Heart left ventricle (tissue), 7 donors: ENCODE measurements around a stretch of chr14.

DNA sequence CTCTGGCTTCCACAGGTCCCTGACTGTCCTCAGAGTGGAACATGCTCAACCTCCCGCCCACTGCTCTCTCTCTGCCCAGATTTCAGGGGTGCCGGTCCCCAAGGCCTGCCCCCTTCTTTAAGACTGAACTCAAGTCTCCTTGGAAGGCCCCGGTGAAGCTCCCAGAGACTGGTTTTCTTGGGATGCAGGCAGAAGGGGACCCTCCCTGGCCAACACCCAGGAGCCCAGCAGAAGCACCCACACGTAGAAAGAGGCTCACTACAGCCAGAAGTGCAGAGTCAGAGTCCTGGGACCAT, 50.4 kb downstream of the C14orf132 start:
- PRO-cap, 6 experiments = no peak in any of the 6 experiments
- RAMPAGE, long total RNA, 2 experiments = no peak in any of the 2 experiments
- RRBS = 93% methylated on average over 1 of the region's 4 CpGs

GRCh38 chr14:96091293-96092313, 52.4 kb downstream of the C14orf132 start:
- PRO-cap, 6 experiments = no peak in any of the 6 experiments
- RAMPAGE, long total RNA, 2 experiments = no peak in any of the 2 experiments
- RRBS = 79% methylated on average over 6 of the region's 29 CpGs

- PRO-cap, 6 experiments = no peak in any of the 6 experiments
- RAMPAGE, long total RNA, 2 experiments = no peak in any of the 2 experiments
- RRBS = 2% methylated on average over 28 of the region's 59 CpGs
These were observed 526 bp downstream of the GSKIP start for GRCh38 chr14:96363610-96364494.

DNA sequence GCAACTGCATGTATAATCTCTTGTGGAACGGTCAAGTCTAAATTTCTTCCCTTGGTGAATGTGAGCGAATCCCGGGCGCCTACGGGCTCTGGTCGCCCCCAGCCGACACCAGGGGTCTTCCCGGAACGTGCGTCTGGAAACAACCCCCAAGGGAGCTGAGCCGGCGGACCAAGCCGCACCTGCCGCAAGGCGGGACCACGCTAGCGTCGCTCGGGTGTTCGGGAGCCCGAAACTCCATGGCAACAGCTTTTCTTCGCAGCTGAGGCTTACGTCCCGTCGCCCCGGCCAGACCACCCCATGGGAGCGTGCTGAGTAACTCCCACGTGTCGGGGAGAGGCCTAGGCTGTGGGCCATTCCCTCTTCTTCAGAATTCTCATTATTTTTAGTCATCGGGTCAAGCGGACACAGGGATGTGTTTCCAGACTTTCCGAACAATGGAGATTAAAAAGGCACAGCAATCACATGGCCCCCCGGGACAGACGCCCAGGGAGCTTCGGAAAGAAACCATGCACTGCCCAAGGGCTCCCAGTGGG, 708 bp upstream of the AK7 start:
- PRO-cap, 6 experiments = peak in 2 of 6 experiments; most common plus-strand start position 385 of the sequence (in 2)
- RAMPAGE, long total RNA, 2 experiments = no peak in any of the 2 experiments
- RRBS = 2% methylated on average over 21 of the region's 35 CpGs

GRCh38 chr14:96741303-96741875, 55.8 kb upstream of the VRK1 start:
- PRO-cap, 6 experiments = peak in 1 of 6 experiments; most common minus-strand start chr14:96741705 (in 1)
- RAMPAGE, long total RNA, 2 experiments = no peak in any of the 2 experiments
- RRBS = 4% methylated on average over 2 of the region's 45 CpGs

DNA sequence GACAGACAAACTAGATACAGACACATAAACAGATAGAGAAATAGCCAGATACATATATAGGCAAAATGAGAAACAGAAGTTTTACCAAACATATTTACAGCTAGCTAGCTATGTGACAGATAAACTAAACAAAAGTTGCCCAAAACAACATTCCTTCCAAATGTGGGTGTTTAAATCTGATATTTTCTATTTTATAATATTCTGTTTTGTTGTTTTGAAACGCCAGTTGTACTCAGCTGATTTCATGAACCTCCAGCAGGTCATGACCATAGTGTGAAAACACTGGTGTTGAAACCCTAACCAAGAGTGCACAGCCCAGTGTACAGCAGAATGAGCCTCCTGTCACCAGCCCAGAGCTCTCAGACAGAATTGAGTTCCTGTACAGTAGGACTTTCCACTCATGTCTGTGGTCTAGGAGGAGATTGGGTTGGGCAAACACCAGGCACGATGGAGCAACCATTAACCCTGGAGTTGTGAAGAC, 908.7 kb downstream of the VRK1 start:
- PRO-cap, 6 experiments = no peak in any of the 6 experiments
- RAMPAGE, long total RNA, 2 experiments = no peak in any of the 2 experiments
- RRBS = no CpG with 5 or more reads among the region's 2 CpGs

- PRO-cap, 6 experiments = peak in 1 of 6 experiments; most common minus-strand start chr14:97985607 (in 1)
- RAMPAGE, long total RNA, 2 experiments = no peak in any of the 2 experiments
- RRBS = no CpG with 5 or more reads among the region's 2 CpGs
These were observed 1188.2 kb downstream of the VRK1 start for GRCh38 chr14:97985386-97985769.

- PRO-cap, 6 experiments = no peak in any of the 6 experiments
- RAMPAGE, long total RNA, 2 experiments = no peak in any of the 2 experiments
- RRBS = no CpG with 5 or more reads among the region's 9 CpGs
These were observed 1133.8 kb downstream of the BCL11B start for GRCh38 chr14:98138089-98138699.

- PRO-cap, 6 experiments = no peak in any of the 6 experiments
- RAMPAGE, long total RNA, 2 experiments = no peak in any of the 2 experiments
- RRBS = no CpG with 5 or more reads among the region's 5 CpGs
These were observed 47.6 kb downstream of the BCL11B start for GRCh38 chr14:99224505-99224774.

DNA sequence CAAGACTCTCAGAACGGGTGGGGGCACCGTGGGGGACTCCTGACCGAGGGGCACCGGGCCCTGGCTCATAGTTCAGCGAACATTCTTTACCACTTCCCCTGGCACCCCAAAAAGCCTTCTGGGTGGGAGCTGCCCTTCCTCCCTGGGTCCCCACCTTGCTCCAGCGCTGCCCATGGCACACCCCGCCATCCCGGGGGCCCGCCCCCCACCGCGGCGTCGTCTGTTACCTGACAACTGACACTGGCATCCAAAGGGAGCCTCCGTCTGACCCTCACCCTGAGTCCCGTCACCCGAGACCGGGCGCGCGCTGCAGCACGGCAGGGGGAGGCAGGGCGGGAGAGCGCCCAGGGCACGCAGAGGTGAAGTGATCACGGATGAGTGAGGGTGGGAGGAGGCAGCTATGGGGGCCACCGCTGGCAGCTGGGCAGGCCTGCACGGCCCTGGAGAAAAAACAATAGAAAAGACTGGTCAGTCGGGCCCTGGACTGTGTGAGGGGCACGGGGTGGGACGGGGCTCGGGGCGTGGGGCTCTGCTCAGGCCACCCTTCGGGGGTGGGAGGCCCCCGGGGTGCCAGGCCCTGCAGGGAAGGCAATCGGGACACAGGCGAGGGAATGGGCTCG, 40.8 kb downstream of the BCL11B start:
- PRO-cap, 6 experiments = no peak in any of the 6 experiments
- RAMPAGE, long total RNA, 2 experiments = no peak in any of the 2 experiments
- RRBS = 20% methylated on average over 14 of the region's 37 CpGs

DNA sequence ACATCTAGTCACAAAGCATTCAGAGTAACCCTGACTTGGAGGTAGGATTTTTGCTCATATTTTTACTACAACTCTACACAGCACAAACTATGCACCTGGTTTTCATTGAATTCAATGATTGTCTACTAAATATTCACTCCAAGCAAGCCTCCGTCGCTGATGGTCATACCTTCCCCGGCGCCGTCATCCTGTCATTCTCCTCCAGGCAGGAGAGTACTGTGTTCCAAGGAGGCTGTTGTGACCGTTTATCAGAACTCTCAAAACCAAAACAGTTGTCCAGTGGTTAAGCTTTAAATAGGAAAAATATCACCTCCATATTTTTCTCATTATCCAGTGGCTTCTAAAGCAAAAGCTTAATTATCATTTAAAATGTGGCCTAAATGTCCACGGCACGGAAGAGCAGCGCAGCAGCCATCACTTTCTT, 2.1 kb downstream of the SETD3 start:
- PRO-cap, 6 experiments = no peak in any of the 6 experiments
- RAMPAGE, long total RNA, 2 experiments = no peak in any of the 2 experiments
- RRBS = no CpG with 5 or more reads among the region's 9 CpGs

GRCh38 chr14:99561281-99561693, 42.7 kb downstream of the CCDC85C start:
- PRO-cap, 6 experiments = no peak in any of the 6 experiments
- RAMPAGE, long total RNA, 2 experiments = no peak in any of the 2 experiments
- RRBS = no CpG with 5 or more reads among the region's 9 CpGs

GRCh38 chr14:100007188-100007834, 57.9 kb upstream of the EVL start:
- PRO-cap, 6 experiments = no peak in any of the 6 experiments
- RAMPAGE, long total RNA, 2 experiments = no peak in any of the 2 experiments
- RRBS = no CpG with 5 or more reads among the region's 3 CpGs

DNA sequence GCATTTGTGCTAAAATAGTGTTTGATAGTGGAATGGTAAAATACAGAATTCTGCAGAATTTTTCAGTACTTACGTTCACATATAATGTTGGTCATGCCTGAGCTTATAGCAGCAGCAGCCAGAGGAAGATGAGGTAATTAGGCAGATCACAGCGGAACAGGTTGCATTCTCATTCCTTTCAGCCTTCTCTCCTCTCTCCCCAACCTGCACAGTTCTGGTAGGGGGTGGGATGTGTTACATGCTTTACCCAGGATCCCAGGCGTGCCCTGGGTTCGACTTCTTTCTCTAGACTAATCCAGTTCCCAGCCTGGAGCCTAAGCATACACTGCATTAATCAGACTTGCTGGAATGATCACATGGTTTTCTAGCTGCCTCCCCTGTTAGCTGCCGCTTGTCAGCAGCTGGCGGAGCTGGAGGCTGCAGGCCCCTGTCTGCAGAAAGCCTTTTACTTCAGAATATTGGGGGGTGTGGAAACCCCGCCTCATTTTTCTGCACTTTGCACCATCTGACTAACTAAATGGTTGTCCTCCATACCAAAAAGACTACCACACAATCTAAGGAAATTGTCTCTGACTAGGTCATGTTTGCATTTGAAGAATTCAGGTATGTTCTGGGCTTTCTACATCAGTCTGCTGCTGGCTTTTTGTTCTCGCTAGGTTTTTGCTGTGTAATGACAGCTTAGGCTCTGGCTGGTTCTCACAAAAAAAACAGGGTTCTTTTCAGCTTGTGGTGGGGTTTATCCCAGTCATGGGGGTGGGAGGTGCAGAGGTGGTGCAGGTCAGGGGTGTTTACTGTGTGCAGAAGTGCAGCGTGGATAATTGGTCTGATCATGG, 45.9 kb upstream of the EVL start:
- PRO-cap, 6 experiments = peak in 3 of 6 experiments; most common plus-strand start position 380 of the sequence (in 1)
- RAMPAGE, long total RNA, 2 experiments = start-site peak on the plus strand in 1 of 2 experiments, centred at position 400 of the sequence, 86 reads per replicate
- RRBS = no CpG with 5 or more reads among the region's 9 CpGs

GRCh38 chr14:100022676-100023449, 42.4 kb upstream of the EVL start:
- PRO-cap, 6 experiments = no peak in any of the 6 experiments
- RAMPAGE, long total RNA, 2 experiments = no peak in any of the 2 experiments
- RRBS = no CpG with 5 or more reads among the region's 12 CpGs

GRCh38 chr14:100031464-100032576, 33.4 kb upstream of the EVL start:
- PRO-cap, 6 experiments = peak in 1 of 6 experiments; most common plus-strand start chr14:100031820 (in 1)
- RAMPAGE, long total RNA, 2 experiments = no peak in any of the 2 experiments
- RRBS = no CpG with 5 or more reads among the region's 11 CpGs

GRCh38 chr14:100070083-100070693, 5.0 kb downstream of the EVL start:
- PRO-cap, 6 experiments = no peak in any of the 6 experiments
- RAMPAGE, long total RNA, 2 experiments = no peak in any of the 2 experiments
- RRBS = no CpG with 5 or more reads among the region's 11 CpGs

DNA sequence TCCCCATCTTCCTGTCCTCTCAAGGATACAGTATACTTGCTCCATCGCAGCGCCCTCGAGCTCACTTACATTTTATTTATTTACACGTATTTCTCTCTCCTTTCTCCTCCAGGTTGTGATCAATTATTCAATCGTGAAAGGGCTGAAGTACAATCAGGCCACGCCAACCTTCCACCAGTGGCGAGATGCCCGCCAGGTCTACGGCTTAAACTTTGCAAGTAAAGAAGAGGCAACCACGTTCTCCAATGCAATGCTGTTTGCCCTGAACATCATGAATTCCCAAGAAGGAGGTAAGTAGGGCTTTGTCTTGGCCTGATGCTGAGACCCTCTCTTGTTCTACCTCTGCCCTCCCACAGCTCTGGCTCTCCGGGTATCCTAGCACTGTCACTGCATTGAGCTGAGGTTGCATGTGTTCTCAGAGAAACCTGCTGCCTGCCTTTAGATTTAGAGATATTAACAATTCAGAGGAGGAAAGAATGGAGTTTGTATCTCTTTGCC, 32.2 kb downstream of the EVL start:
- PRO-cap, 6 experiments = no peak in any of the 6 experiments
- RAMPAGE, long total RNA, 2 experiments = no peak in any of the 2 experiments
- RRBS = no CpG with 5 or more reads among the region's 11 CpGs

DNA sequence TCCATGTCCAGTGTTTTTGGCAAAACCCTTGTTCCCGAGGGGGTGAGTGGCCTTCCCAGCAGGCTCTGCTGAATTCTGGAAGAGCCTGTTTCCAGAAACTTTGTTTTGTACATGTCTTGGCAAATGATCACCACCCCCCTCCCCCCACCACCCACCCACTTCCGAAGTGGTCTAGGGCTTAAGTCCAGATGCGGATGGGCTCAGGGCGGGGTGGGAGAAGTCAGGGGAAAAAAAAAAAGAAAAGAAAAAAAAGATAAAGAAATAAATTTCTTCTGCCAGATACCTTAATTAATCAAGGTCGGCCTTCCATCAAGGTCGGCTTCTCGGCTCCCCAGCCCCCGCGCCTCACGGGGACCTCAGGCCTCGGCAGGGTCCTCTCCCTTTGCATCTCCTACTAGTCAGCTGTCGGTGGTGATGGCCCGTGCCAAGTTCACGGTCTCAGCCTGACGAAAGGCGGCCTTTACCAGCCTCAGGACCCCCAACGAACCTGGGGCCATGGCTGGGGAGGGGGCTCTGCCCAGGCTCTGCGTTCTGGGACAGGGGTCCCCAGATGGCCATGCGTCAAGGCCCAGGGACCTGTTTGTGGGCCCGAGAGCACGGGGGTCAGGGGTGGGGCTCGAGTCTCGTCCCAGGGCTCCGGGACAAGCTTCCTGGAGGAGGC, 32.6 kb upstream of the DEGS2 start:
- PRO-cap, 6 experiments = peak in 2 of 6 experiments; most common minus-strand start position 77 of the sequence (in 2)
- RAMPAGE, long total RNA, 2 experiments = no peak in any of the 2 experiments
- RRBS = no CpG with 5 or more reads among the region's 24 CpGs

GRCh38 chr14:100207618-100208070, 31.3 kb upstream of the YY1 start:
- PRO-cap, 6 experiments = no peak in any of the 6 experiments
- RAMPAGE, long total RNA, 2 experiments = no peak in any of the 2 experiments
- RRBS = no CpG with 5 or more reads among the region's 9 CpGs